Spleen (tissue), 7 donors: ENCODE data around the genes CEBPZ, QPCT and CDC42EP3.

DNA sequence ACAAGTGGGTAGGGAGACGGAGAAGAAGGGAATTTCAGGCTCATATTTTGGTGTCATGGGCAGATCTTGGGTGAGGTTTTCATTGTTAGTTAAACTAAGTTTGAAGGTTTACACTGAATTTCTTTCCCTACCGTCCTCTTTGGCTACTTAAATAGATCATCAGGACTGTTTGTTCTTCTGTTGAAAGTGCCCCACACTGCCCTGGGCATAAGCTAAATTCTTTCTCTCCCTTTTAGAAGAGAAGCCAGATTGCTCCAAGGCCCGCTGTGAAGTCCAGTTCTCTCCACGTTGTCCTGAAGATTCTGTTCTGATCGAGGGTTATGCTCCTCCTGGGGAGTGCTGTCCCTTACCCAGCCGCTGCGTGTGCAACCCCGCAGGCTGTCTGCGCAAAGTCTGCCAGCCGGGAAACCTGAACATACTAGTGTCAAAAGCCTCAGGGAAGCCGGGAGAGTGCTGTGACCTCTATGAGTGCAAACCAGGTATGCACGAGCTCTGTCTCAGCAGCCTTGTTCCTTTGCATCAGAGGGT, 85.5 kb downstream of the CRIM1 start:
- PRO-cap, 4 experiments, result no peak in any of the 4 experiments
- RAMPAGE, long total RNA, 4 experiments, result no peak in any of the 4 experiments

DNA sequence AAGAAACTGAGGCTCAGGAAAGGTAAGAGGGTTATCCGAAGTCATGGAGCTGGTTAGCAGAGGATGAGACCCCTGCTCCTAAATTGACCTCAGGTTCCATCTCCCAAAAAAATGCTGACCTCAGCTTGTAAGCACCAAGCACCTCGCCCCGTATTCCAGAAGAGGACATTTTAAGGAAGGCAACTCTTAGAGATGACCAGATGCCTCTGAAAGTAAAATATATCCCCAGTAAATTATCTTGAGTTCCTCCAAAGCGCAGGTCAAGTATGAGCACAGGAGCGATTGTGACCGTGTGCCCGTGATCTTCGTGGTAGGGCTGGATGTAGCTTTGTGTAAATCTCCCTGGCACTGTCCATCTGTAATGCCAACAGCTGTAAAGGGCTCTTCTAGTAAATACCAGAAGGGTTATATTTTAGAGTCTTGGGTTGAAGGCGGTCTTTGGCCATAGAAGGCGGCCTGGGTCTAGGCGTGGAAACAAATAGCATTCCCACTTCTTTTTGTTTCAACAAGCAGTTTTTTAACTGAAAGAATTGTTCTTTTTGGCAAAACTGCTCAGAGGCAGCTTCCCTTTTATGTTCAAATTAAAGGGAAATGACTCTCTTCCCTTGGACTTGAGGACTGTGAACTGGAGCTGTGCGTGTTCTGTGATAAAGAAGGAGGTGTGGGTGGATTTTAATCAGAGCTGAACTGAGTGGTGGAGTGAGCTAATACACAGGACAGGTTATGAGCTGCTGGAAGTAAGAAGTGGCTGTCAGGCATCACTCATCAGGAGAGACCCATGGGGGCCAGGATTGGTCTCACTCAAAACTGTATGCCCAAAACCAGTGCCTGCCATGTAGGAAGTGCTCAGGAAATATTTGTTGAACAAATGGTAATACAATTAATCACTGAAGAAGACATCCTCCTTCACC, 56.3 kb downstream of the FEZ2 start:
- PRO-cap, 4 experiments, result peak in 1 of 4 experiments; most common plus-strand start position 679 of the sequence (in 1)
- RAMPAGE, long total RNA, 4 experiments, result no peak in any of the 4 experiments

- PRO-cap, 4 experiments, result no peak in any of the 4 experiments
- RAMPAGE, long total RNA, 4 experiments, result start-site peak on the plus strand in 1 of 4 experiments, at chr2:36548540-36548584 at its widest, 55 reads per replicate
These were observed 49.7 kb downstream of the FEZ2 start for GRCh38 chr2:36548063-36548893.

DNA sequence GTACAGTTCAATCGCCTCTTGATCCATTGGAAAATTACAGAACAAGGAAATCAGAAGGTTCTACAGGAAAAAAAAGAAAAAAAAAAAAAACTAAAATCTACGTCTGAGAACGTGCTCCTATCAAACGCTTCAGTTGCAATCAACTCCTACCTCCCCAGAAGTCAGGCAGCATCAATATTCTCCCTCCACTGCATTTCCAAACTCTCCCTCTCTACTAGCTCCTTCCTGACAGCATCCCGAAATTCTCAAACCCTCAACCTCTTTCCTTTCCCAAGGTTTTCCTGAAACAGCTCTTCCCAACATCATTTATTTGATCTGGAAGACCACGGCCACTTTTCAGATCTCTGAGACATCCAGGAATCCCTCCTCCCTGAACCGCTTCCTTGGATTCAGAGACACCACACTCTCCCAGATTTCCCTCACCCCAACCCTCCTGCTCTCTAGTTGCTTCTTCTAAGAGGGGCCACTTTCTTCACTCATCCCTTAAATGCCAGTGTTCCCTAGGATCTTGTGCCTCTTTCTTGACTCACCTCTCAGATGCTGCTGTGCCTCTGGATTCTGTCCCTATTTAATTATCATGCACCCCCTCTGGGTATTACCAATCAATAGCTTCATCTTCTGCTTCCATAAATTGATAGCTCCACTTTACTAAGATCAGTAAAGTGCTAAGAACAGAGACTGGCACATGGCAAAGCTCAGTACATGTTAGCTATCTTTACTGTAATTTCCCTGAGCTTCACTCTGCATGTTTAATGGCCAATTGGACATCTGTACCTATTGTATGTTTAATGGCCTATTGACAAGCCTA, 34.3 kb downstream of the FEZ2 start:
- PRO-cap, 4 experiments, result no peak in any of the 4 experiments
- RAMPAGE, long total RNA, 4 experiments, result no peak in any of the 4 experiments

DNA sequence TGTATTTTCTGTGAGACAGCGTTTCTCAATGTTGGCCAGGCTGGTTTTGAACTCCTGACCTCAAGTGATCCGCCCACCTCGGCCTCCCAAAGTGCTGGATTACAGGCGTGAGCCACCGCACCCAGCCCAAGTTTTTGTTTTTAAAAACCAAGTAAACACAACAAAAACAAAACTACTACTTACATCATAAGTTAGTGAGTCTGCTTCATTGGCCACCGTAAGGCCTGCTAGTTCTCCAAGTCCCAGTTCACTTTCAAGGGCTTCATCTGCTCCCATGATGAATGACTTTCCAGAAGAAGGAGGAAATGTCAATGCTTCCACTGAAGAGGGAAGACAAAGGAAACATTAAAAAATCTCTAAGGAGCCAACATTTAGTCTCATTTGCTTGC, 88.6 kb downstream of the STRN start:
- PRO-cap, 4 experiments, result no peak in any of the 4 experiments
- RAMPAGE, long total RNA, 4 experiments, result no peak in any of the 4 experiments

DNA sequence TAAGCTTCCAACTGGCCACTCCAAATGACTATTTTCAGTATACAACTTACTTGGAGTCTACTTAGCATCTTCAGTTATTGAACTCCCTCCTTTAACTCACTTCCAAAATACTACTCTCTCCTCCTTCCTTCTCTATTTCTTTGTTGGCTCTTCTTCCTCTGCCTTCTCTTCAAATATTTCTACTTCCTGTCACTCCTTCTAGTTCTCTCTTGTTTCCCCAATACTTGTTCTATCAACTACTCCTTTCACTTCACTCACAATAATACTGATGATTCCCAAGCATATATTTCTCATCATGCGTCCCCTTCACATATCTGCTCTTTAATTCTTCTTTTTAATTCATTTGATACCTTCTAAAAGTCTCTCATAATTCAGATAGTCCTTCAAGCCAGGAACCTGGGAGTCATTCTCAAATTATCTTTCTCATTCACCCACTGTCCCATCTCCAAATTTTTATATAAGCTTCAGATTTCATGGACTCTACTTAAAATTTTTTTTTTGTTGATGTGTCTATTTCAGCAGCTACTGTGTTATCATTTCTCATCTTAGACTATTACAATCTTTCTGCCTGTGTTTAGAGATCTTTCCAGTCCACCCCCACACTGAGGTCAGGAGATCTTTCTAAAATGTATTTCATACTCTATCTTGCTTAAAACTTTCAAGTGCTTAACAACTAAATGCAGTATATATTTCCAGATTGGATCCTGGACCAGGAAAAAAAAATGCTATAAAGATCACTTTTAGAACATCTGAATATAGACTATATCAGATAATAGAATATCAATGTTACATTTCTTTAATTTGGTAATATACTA, 44.9 kb downstream of the STRN start:
- PRO-cap, 4 experiments, result no peak in any of the 4 experiments
- RAMPAGE, long total RNA, 4 experiments, result no peak in any of the 4 experiments

DNA sequence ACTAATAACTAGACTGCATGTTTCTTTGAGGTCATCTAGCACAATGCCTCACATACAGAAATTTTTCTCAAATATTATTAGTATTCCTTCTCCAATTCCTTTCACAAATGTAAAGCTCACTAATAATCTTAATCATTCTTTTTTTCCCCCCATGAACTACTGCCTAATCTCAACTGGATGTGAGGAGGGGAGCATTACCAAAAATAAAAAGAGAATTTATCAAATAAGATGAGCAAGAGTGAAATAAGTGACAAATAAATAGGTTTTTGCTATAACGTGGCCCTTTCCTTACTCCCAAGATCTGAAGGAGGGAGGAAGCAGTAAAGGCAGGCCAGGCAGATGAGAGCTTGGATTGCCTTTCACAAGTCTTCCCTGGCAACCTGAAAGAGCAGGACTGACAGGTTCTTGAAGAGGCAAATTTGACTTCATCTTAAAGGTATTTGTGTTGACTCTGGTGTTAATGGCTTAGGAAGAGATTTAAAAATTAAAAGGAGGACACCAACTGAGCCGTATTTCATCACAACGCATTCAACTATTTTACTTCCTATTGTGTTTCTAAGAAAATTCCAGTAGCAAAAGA, 3.4 kb downstream of the STRN start:
- PRO-cap, 4 experiments, result no peak in any of the 4 experiments
- RAMPAGE, long total RNA, 4 experiments, result no peak in any of the 4 experiments

- PRO-cap, 4 experiments, result no peak in any of the 4 experiments
- RAMPAGE, long total RNA, 4 experiments, result no peak in any of the 4 experiments
These were observed 4.1 kb downstream of the CEBPZOS start for GRCh38 chr2:37200150-37200979.

- PRO-cap, 4 experiments, result no peak in any of the 4 experiments
- RAMPAGE, long total RNA, 4 experiments, result no peak in any of the 4 experiments
These were observed 4.6 kb downstream of the CEBPZ start for GRCh38 chr2:37226886-37227200.

DNA sequence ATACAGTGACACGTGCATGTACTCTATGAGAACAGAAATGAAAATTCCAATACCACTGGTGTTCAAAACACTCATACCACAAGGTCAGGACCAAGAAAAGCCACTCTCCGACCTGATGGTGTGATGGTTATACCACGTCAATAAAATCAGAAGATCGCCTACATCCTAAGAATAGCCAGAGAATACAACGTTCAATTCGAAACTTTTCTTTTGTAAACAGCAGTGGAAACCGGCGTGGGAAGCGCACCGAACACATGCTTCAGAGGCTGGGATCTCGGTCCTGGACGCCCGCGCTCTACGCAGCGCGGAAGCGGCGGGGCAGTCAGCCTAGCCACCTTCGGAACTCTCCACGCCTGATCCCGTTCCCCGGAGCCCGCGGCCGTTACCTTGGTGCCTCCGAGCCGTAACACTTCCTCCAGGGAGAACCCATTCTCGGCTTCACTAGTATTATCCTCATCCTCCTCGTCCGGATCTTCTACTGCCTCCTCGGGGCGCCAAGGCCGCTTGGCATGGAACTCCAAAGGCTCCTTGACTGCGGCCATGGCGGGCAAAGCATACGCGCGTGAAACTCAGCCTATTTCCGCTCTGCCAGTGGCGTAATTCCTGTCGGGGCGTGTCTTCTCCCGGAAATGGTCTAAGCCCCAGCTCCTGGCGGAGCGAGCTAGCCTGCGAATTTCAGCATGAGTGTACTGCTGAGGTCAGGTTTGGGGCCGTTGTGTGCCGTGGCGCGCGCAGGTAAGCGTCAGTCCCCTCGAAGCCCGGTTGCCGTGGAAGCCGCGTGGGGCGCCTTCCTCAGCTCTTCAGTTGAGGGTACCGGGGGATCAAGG, at the start of gene CEBPZ:
TSS of gene CEBPZ (minus strand) at position 571 of the 827 bp plus-strand sequence.
- PRO-cap, 4 experiments, result peak in 4 of 4 experiments; most common plus-strand start position 689 of the sequence (in 4); most common minus-strand start position 571 of the sequence (in 3)
- RAMPAGE, long total RNA, 4 experiments, result start-site peak on the plus strand in 3 of 4 experiments, centred at positions 651 to 661 of the sequence, 176 to 235 reads per replicate; start-site peak on the minus strand in 4 of 4 experiments, centred at positions 548 to 560 of the sequence, 325 to 1,395 reads per replicate

DNA sequence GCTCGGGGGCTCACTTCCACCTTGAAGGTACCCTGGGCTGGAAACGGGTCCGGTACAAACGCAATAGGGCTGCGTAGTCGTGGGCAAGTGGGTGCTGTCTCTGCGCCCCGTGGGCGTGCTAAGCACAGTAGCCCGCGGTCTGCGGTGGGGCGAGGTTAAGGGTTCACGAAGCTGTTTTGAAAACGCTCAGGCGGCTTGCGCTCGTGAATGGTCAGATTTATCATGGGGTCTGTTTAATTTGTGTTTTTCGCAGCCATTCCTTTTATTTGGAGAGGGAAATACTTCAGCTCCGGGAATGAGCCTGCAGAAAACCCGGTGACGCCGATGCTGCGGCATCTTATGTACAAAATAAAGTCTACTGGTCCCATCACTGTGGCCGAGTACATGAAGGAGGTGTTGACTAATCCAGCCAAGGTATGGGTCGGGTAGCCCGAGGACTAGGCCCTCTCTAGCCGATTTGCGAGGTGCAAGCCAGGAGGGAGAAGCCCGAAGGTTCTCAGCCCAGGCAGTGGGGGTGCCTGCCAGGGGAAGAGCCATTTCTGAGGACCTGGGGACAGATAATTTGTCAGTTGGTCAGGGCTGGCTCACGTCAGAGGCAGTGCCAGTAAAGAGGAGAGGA, 504 bp downstream of the NDUFAF7 start:
- PRO-cap, 4 experiments, result peak in 1 of 4 experiments; most common plus-strand start position 125 of the sequence (in 1); most common minus-strand start position 143 of the sequence (in 1)
- RAMPAGE, long total RNA, 4 experiments, result no peak in any of the 4 experiments

DNA sequence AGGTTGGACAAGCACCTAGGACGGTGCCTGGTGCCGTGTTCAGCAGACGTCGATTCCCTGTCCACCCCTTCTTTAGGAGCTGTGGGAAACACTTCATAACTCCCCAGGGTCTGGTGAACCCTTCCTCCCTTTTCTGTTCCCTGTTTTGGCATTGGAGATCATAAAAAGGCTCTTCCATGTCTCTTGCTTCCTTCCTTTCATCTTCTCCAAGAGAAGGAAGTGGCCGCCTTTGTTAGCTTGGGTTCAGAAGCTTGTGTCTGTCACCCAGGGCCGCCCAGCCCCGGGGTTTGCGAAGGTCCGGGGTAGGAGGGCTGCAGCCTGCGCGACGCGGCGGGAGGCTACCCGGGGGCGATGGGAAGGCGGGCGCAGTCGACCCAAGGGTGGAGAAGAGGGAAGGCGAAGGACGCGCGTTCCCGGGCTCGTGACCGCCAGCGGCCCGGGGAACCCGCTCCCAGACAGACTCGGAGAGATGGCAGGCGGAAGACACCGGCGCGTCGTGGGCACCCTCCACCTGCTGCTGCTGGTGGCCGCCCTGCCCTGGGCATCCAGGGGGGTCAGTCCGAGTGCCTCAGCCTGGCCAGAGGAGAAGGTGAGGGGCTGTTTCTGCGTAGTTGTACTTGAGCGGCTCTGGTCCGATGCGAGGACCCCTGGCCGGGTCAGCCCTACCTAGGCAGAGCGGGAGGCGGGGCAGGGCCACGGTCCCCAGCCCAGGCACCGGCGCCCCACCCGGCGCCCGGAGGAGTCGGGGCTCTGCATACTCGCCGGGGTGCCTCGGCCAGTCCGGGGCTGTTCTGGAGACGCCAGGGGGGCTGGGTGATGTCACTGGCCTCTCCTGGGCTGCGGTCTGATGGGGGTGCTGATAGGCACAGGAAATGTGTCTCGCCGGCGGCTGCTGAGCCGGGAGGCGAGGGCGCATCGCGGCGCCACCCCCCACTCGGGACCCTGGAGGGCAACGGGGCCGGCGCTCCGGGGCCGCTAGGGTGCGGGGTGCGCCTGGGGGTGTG, at the start of gene QPCT:
TSS of gene QPCT (plus strand) at position 368 of the 1,004 bp plus-strand sequence.
- PRO-cap, 4 experiments, result peak in 4 of 4 experiments; most common plus-strand start position 458 of the sequence (in 4); most common minus-strand start position 395 of the sequence (in 3)
- RAMPAGE, long total RNA, 4 experiments, result start-site peak on the plus strand in 4 of 4 experiments, centred at positions 416 to 451 of the sequence, 251 to 1,157 reads per replicate

- PRO-cap, 4 experiments, result no peak in any of the 4 experiments
- RAMPAGE, long total RNA, 4 experiments, result no peak in any of the 4 experiments
These were observed 161.9 kb downstream of the QPCT start for GRCh38 chr2:37506250-37506910.

- PRO-cap, 4 experiments, result peak in 1 of 4 experiments; most common plus-strand start chr2:37585492 (in 1)
- RAMPAGE, long total RNA, 4 experiments, result no peak in any of the 4 experiments
These were observed 86.2 kb downstream of the CDC42EP3 start for GRCh38 chr2:37585099-37585697.

DNA sequence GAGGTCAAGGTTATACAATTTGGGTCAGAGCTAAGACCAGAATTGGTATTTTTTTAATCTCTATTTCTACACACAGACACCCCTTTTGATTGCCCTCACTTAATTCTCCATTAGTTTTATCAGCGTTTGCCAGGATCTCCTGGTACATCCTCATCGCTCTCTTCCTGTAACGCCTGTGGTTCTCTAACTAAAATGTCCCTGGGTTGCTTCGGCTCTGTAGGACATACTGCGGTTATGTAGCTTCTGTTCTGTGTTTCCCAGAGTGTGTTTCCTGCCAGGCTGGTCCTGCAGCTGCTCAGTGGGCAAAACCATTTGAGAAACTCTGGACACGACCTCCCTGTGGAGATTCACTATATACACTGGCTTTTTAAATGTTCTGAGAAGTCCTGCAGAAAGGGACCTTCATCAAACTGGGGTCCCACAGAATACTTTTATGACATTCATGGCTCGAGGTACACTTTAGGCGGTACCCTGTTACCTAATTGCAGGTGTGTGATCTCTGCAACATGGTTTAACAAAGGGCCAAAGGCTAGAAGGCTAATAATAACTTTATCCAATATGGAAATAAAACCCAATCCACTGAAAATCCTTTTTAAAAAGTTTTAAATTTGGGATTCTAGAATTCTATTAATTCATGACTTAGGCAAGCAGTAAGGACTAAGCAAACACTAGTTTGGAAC, 5.4 kb downstream of the CDC42EP3 start:
- PRO-cap, 4 experiments, result no peak in any of the 4 experiments
- RAMPAGE, long total RNA, 4 experiments, result no peak in any of the 4 experiments

DNA sequence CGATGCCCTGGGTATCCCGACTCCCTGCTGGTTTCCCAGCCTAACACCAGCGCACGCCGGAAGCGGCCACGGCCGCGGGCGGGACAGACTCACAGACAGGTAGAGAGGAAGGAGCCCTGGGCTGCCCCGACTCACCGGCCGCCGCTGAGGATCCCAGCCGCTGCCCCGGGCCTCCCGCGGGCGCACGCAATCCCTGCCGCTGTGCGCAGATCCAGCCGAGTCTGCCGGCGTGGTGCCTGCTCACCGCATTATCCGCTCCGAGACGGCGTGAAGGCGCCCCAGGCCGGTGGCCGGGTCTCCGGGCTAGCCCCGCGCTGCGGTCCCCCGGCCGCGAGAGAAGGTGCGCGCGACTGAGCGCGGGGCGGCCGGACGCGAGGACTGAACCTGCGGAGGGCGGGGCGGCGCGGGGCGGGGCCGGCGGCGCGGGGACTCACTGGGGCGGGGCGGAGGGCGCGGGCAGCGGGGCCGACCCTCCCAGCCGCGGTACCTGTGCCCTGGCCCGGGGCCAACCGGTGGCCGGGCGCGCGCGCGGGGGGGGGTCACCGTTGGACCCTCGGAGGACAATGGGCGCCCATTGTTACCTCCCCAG, at the start of gene CDC42EP3:
TSS of gene CDC42EP3 (minus strand) at position 352 of the 589 bp plus-strand sequence.
- PRO-cap, 4 experiments, result peak in 4 of 4 experiments; most common plus-strand start position 433 of the sequence (in 4); most common minus-strand start position 380 of the sequence (in 3)
- RAMPAGE, long total RNA, 4 experiments, result start-site peak on the minus strand in 1 of 4 experiments, centred at position 354 of the sequence, 293 reads per replicate

DNA sequence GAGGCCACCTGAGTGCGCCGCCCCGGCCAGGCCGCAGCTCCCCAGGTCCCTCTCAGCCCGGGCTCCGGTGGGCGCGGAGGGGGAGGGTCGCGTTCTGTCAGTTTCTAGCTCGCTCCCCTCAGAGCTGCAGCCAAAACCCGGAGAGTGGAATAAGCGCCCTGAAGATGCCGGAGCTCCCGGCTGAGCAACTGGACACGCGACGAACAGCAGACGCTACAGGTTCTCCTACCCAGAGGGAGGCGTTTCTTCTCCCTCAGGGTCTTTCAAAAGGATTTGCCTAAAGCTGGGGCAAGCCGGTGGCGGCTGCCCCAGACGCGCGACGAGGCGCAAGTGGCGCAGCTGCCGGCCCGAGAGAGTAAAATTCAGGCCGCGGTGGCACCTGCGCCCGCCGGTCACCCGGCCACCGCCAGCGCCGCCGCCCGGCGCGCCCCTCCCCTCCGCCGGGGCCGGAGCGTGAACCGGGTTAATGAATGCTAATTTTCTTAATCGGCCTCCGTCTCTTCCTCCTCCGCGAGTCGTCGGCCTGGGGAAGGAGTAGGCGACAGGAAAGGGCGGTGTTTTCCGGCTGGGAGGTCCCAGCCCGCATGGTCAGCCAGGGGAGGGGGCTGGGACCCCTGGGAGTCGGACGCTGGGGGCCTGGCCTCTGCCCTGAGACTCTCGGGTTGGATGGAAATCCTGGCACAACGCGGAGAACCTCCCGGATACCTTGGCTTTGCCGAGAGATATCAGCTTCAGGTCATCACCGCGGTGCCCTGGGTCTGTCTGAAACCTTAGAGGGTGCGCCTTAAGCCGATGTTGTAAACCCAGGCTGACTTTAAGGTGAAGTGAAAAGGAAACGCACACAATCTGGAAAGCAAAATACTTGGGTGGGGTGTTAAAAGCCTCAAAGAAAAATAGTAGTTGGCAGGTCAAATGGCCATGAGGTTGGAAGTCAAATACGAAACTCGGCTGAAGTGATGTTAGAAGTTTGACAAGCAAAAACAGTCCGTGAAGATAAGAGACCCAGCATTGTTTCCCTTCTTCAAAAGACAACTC, 999 bp upstream of the CDC42EP3 start:
- PRO-cap, 4 experiments, result peak in 4 of 4 experiments; most common plus-strand start position 161 of the sequence (in 3); most common minus-strand start position 190 of the sequence (in 3)
- RAMPAGE, long total RNA, 4 experiments, result no peak in any of the 4 experiments

DNA sequence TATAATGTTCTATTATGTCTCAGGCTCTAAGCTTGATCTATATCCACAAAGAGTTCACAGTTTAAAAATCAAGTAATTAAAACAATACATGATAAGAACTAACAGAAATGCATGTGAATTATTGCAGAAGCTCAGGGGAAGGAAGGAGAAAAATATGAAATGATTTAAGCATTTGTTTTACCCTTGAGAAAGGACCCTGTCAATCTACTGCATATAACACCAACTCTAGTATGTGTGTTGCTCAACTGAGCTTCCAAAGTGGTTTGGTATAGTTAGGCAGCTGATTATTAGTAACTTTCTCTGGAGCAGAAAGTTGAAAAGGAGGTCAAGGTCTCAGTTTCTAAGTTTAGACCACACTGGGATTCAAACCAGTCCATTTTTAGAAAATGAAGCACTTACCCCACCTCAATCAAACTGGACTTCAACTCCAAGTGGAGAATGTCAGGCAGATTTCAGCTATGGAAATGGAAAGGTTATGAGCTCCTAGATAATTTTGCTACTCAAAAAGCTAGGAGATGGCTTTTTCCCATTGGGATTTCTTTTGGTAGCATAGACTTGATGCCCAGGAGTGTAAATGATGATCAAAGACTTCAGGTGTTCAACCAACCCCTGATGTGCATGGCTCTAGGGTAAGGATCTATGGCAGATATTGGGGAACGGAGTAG, 123.3 kb upstream of the CDC42EP3 start:
- PRO-cap, 4 experiments, result no peak in any of the 4 experiments
- RAMPAGE, long total RNA, 4 experiments, result no peak in any of the 4 experiments

- PRO-cap, 4 experiments, result peak in 2 of 4 experiments; most common plus-strand start chr2:37855637 (in 2); most common minus-strand start chr2:37855467 (in 2)
- RAMPAGE, long total RNA, 4 experiments, result no peak in any of the 4 experiments
These were observed 69.7 kb upstream of the RMDN2 start for GRCh38 chr2:37855173-37856078.

- PRO-cap, 4 experiments, result no peak in any of the 4 experiments
- RAMPAGE, long total RNA, 4 experiments, result no peak in any of the 4 experiments
These were observed 20.0 kb upstream of the RMDN2 start for GRCh38 chr2:37905048-37905492.